Daoy (cell line): Measurements from ENCODE around the genes FAM76A, STX12 and YTHDF2.

GRCh38 chr1:27544641-27545185, 54.7 kb upstream of the WASF2 start:
- RAMPAGE, long total RNA = no peak

DNA sequence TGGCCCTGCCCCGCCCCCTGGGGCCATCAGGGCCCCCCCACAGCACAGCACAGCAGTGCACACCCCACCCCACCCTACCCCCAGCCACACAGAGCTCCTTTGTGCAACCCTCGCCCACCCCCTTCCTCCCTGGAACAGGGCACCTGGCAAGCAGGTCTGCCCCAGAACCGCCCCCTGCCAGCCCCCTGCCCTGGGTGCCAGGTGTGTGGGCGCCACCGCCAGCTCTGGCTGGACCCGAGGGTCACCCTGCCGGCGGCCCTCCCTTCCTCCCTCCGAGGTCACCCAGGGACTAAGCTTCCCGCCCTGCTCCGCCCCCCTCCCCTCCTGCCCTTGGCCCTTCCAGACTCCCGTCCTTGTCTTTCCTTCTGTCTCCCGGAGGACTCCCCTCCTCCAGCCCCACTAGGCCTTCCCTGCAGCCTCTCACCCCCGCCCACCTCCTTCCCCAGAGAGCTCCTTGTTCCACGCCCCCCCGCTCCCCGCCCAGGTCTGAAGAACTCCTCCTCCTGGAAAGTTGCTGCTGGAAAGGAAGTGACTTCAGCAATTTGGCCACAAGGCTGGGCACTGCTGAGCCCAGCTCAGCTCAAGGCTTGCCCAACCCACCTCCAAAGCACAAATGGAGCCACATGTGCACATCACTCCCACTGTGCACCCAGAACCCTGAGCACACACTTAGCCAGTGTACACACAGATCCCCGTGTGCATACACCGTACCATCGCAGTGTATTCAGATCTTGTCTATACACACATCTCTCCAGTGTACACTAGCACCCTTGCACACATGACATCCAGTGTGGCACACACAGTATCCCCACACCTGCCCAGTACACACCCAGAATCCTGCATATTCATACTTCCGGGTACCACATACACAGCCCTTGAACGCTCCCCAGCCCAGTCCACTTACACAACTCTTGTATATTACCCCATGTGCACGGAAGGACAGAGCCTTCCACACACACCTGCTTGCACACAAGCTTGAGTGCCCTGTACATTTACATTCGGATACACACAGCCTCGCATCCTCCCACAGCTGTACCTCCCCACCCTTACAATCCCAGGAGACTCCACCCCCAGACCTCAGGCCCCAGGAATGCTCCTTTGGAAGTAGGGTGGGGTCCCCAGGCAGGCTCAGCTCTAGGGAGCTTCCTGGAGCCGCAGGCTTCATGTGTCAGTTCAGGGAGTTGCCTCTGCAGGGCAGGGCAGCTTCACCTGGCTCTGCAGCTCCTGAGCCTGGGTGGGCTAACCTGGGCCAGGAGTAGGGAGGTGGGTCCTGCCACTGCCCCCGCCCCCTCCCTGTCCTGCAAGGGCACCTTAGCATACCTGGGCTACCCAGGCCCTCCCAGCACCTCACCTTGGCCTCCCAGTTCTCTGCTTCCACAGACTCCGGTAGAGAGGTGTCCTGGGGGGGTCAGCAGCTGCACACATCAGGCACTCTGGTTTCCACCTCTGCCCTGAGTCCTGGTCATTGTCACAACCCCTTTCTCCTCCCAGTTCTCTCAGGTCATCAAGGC, 46.4 kb downstream of the AHDC1 start:
- RAMPAGE, long total RNA = no peak

DNA sequence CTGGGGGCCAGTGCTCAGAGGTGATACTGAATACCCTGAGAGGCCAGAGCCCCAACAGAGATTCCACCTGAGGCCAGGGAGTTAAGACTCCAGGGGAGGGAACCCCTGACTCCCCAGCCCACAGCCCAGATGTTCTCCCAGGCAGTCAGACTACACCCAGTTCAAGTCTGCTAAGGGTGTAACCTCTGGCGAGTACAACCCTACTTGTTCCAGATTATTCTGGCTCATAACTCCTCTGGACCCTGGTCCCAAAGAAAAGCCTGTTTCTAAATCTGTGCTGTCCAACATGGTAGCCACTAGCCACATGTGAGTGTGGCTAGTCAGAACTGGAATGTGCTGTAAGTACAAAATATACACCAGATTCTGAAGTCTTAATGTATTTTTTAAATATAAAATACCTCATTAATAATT, 26.1 kb downstream of the AHDC1 start:
- RAMPAGE, long total RNA = no peak

- RAMPAGE, long total RNA = no peak
Observed at GRCh38 chr1:27592479-27593207, 11.3 kb downstream of the AHDC1 start.

DNA sequence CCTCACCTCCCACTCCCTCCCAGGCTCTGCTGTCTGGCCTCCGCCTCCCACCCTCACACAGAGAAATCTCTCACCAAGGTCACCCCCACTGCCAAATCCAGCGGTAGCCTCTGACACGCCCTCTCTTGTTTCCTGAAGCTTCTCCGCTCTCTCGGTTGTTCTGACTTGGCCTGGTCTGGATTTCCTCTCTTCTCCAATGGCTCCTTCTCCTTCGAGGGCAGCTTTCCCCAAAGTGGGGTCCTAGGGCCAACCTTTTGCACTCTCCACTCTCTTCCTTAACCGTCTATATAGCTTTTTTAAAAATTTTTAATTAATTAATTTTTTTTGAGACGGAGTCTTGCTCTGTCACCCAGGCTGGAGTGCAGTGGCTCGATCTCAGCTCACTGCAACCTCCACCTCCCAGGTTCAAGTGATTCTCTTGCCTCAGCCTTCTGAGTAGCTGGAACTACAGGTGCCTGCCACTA, 15.0 kb upstream of the AHDC1 start:
- RAMPAGE, long total RNA = no peak

GRCh38 chr1:27650453-27651351, 15.7 kb upstream of the FGR start:
- RAMPAGE, long total RNA = no peak

- RAMPAGE, long total RNA = no peak
Observed at GRCh38 chr1:27725866-27726644, at the start of gene FAM76A. Gene FAM76A, plus strand, starts transcription at chr1:27725961.

DNA sequence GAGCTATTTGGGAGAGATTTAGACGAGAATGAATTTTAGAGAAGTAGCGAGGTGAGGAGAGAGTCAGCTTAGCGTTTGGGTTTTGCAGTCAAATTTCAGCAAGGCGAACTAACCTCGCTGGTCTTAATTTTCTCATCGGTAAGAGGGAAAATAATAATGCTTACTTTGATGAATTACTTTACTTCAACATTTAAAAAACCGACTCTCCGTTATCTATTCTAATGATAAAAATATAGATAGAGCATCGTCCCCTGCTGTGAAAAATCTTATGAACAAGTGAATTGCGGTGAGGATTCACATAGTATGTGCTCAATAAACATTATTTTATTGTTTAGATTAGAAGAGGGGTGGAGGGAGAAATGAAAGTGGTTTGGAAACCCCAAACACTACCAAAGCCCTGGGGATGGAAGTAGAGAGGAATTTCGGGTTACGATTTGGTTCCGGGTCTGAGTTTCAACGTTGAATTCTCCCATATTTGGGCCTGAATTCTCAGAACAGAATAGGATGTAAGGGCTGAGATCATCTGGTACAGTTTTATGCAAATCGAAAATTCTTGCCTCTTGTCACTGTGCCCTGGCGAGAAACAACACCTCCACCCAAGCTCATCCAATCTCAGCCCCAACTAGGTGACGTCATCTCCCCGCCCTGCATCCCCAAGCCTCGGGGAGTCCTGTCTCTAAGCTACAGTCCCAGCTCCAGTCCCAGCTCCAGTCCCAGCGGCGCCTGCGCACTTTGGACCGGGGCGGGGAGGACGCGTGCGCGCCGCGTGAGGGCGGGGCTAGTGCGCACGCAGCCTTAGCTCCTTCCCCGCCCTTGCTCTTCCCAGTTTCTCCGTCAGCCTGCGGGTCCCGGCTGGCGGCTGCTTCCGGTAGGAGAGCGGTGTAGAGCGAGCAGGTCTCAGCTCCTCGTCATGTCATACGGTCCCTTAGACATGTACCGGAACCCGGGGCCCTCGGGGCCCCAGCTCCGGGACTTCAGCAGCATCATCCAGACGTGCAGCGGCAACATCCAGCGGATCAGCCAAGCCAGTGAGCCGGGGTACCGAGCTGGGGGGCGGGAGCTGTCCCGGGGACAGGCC, at the start of gene STX12:
TSS of gene STX12 (plus strand) at position 822 of the 1,078 bp plus-strand sequence.
- RAMPAGE, long total RNA = start-site peak on the plus strand centred at position 833 of the sequence, 70 bp wide, 242 and 38 reads in 2 replicates

- RAMPAGE, long total RNA = no peak
Observed at GRCh38 chr1:27874436-27874974, 2.2 kb downstream of the THEMIS2 start.

GRCh38 chr1:28134685-28135101, 41.8 kb downstream of the PTAFR start:
- RAMPAGE, long total RNA = no peak

- RAMPAGE, long total RNA = no peak
Observed at GRCh38 chr1:28199111-28200013, 22.9 kb upstream of the PTAFR start.

DNA sequence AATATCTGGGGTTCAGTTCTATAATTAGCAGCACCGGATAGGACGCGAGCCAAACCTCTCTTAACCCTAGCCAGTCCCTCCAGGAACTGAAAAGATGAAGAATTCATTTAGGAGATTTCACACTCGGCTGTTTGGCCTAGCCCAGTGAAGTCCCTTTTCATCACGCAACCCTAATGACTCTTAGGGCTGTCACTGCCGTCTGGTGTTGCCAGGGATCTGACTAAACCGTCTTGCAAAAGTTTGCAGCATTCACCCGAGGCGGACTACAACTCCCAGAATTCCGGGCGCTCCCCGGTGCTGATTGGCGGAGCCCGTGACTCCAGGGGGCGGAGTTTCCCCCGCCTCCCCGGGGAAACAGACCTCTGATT, 267 bp upstream of the SESN2 start:
- RAMPAGE, long total RNA = no peak

DNA sequence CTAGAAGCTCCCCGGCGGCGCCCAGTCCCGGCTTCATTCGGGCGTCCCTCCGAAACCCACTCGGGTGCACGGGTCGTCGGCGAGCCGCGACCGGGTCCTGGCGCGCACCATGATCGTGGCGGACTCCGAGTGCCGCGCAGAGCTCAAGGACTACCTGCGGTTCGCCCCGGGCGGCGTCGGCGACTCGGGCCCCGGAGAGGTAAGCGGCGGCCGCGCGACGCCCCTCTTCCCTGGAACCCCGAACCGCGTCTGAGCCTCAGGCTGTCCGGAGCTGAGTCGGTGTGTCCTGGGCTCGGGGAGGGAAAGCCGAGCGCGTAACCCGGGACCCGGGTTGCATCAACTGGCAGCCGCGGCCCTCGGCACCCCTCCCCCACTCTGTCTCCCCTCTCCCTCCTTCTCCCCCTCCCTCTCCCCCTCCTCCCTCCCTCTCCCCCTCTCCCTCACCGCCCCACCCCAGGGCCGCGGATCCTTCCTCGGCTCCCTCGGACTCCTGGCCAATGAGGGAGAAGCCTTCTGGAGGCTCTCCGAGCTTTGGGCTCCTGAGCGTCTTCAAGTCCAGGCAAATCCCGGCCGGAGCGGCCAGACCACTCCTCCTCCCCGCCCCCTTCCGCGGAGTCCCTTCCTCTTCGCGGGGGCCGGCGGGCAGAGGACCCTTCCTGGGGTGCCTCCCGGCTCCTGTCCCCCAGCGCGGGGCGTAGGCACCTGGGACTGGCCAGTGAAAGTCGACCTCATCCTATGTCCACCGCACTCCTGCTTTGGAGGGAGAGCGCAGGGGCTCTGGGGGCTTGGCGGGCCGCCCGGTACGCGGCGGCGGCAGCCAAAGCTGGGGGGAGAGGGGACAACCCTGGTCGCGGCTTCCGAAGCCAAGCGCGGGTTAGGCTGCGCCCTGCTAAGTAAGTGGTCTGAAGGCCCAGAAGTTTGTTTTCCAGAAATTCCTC, 690 bp downstream of the SESN2 start:
- RAMPAGE, long total RNA = no peak

DNA sequence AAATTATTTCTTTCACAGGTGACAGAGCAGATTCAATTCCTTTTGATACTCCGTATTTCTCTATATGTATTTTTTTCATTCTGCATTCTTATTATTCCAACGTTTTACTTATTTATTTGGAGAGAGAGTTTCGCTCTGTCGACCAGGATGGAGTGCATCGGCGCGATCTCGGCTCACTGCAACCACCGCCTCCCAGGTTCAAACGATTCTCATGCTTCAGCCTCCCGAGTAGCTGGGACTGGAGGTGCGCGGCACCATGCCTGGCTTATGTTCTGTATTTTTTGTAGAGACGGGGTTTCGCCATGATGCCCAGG, 575 bp upstream of the RCC1 start:
- RAMPAGE, long total RNA = no peak

DNA sequence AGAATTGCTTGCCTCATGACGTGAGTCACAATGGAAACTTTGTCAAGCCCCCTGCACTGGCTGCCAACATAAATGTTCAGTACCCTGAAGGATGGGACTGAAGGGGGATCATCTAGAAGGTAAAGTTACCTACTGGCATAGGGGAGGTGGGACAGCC, 4.0 kb downstream of the RCC1 start:
- RAMPAGE, long total RNA = no peak

DNA sequence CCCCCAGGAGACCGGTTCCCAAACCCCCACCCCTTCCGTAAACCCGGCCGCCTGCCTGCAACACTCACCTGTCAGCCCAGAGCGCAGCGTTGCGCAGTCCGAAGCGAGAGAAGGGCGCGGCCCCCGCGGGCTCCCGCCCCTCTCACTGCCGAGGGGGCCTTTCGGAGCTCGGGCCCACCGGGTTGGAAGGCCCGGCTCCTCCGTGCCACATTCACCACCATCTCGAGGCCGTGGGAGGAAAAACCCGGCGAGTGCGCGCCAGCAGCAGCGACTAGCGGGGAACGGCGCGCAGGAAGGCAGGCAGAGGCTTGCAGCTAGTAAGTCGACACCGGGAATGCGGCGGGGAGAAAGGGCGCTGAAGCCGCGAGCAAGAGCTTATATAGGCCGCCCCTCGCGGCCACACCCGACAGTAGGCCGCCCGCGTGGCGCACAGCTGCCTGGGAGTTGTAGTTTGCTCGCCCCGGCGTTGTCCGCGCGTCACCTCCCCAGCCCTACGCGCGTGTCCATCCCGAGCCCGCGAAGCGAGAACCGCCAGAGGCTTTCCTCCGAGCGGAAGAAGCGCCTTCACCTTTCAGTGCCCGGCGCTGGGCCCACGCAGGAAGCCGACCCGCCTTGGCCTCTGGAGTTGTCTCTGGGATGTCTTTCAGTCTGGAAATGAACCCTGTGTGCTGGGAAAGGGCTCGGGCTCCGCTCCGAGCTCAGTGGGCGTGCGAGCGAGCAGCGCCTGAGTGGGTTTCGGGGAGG, 10.4 kb upstream of the RAB42 start:
- RAMPAGE, long total RNA = no peak

GRCh38 chr1:28736014-28737250, at the start of gene YTHDF2:
Gene YTHDF2, plus strand, starts transcription at chr1:28736940.
- RAMPAGE, long total RNA = no peak

- RAMPAGE, long total RNA = no peak
Observed at GRCh38 chr1:28871970-28872376, 42.4 kb upstream of the EPB41 start.

GRCh38 chr1:28887319-28888685, 26.6 kb upstream of the EPB41 start:
- RAMPAGE, long total RNA = no peak

GRCh38 chr1:29043581-29043888, 80.2 kb downstream of the TMEM200B start:
- RAMPAGE, long total RNA = no peak